GM12891 (cell line): ENCODE data around the gene BTD.

GRCh38 chr3:15601637-15602353 lies at the start of gene BTD:
Gene BTD, plus strand, starts transcription at chr3:15601745.
- RRBS, result 0% methylated on average over 3 of the region's 49 CpGs

DNA sequence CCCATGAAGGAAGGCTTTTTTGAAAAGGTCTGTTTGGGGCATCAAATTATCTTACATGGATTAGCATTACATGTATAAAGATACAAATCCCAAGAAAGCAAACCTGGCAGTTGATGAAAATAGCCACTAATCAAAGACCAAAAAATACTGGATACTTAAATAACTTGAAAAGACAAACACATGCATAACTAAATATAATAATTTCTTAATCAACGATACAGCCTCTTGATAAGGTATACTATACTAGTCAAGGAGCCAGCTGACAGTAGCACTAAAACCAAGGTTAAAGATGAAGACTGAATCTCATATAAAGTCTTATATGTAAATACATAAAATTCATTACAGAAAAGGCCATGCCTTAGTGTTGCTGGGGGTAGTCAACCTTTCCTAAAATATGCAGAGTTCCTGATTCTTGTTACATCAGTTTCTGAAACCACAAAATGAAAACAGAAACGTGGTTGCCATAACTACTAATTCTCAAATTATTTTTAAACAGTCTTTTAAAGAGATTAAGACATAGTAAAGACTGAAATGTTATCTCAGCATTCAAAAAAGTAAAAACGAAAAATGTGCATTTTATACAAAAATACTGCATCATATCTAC lies 2.0 kb downstream of the ANKRD28 start:
- RRBS, result no CpG with 5 or more reads among the region's 3 CpGs

- RRBS, result no CpG with 5 or more reads among the region's 4 CpGs
Observed at GRCh38 chr3:15828564-15829222, 30.9 kb upstream of the ANKRD28 start.

- RRBS, result under 1% methylated on average over 21 of the region's 36 CpGs
Observed at GRCh38 chr3:15858735-15859239, 61.0 kb upstream of the ANKRD28 start.

DNA sequence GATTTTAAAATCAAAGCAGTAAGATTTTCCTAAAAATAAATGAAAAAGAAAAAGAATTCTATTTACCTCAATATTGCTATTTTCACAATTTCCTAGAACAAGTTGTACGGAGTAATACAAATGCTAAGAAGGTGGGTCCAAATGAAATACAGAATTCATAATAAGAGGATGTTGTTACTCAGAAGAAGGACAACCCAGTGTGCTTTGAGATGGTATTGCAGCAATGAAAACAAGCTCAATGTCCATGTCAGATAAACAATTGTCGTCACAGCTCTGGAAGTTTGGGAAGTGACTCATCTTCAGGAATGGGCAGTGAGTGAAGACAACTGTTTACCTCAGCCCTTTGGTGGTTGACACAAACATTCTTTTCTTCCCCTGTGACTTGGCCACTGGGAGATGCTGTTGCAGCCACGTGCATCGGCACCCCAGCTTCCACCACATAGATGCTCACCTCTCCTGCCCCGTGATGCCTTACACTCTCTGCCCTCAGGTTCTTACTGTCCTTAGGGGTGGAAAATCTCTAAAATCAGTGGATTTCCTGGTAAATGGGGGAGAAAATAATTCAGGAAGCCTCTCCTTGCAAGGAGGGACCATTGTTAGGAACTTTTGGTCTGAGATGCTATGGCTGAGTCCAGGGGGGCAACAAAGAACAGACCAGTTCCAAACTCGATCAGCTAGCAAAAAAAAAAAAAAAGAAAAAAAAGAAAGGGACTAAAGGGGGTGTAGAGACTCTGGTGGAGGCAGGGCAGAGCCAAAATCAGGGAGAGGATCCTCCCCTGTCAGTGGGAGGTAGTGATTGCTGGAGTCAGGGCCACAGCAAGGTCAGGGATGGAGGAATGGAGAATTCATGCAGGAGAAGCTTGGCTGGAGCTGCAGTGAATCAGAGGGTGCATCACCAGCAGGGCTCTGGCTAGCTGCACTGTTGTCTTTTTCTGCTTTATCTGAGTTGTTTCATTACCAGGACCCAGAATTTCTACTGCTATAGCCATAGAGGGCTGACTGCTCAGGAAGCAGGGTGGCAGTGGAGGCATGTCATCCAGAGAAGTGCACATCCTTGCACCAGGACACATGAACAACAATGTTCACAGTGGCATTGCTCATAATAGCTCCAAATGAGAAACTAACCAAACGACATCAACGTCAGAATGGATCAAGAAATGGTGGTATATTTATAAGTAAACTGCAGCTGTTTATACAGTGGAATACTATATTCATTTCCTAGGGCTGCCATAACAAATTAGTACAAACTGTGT lies 113.8 kb upstream of the GALNT15 start:
- RRBS, result no CpG with 5 or more reads among the region's 8 CpGs

GRCh38 chr3:16068024-16068393 lies 106.5 kb upstream of the GALNT15 start:
- RRBS, result no CpG with 5 or more reads among the region's 1 CpG

- RRBS, result no CpG with 5 or more reads among the region's 4 CpGs
Observed at GRCh38 chr3:16134153-16134690, 40.3 kb upstream of the GALNT15 start.

- RRBS, result no CpG with 5 or more reads among the region's 7 CpGs
Observed at GRCh38 chr3:16176256-16177102, 2.0 kb downstream of the GALNT15 start.

DNA sequence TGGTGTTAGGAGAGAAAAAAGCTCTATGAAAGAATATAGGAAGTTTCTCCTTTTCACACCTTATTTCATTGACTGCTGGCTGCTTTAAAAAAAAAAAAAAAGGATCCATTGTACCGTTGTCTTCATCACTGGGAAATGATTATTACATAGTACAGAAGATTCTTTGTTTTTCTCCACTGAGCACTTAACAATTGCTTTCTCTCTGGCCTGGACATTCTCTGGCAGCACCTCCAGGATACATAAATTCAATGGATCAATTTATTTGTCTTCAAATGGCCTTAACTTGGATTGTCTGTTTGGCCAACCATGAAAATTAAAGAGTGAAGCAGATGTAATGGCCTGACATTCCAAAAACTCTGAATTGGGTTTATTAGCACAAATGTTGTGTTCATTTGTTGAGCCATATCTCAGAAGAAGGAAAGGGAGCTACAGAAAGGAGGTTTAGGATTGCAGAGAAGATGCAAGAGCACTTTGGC lies 37.1 kb downstream of the DPH3 start:
- RRBS, result no CpG with 5 or more reads among the region's 1 CpG

DNA sequence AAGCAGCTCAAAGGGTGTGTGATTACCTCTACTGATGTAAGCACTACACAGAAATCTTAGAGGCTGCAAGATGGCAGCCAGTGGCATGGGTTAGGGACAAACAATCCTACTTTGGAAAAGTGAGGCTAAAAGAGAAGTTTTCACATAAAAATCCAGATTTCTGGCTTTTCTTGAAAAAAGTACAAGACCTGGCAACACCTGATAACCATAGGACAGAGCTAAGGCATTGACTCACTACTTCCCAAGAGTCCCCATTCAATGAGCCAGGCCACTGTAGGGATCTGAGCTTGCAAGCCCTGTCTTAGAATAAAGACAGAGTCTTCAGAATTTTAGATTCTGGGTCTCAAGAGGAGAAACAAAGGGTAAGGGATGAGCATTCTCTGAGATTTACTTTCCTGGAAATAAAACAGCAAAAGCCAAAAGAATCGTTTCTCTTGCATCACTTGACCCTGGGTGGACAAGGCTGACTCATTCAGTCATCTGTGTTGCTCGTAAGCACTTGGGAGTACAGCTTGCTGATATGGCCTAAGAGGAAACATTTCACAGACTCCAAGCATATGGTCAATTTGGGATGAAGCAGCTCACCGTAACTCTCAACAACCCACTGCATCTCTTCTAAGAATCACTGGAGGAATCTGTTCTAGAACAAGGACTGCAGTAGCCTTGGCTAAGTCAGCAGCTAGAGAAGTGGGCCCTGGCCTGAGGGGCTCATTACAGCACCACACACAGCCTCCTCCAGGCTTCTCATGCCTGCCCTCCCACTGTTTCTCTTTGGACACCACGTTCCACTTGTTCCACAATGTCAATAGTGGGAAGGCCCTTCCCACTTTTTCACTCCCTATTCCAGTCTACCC lies 86.2 kb downstream of the RFTN1 start:
- RRBS, result no CpG with 5 or more reads among the region's 4 CpGs

GRCh38 chr3:16509652-16510256 lies 3.7 kb downstream of the RFTN1 start:
- RRBS, result no CpG with 5 or more reads among the region's 9 CpGs

- RRBS, result no CpG with 5 or more reads among the region's 11 CpGs
Observed at GRCh38 chr3:16515652-16516418, 2.3 kb upstream of the RFTN1 start.

DNA sequence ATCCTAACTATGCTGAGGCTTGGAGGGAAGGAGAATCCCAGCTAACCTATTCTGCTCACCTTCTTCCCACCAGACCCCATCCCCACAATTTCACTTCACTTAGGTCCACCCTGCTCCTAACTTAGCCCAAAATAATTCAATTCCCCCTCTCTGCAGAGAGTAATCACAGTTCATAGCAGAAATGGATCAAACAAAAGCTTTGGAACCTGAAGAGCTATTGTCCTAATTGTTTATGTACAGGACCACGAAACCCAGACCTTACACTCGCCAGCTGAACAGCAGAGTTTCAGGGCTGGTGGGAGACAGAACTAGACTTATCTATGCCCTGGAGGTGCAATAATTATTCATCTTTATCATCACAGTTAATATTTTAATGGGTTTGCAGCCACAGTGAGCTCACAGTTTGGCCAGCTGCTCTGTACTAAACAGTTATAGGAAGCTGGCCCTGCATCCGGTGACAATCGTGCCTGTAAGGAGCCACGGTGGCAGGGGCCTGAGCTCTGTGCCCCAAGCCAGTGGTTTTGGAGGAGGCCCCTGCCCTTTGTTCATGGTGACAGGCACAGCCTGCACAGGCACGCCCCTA lies 3.0 kb upstream of the RFTN1 start:
- RRBS, result no CpG with 5 or more reads among the region's 6 CpGs

GRCh38 chr3:16834685-16835132 lies 50.0 kb upstream of the PLCL2 start:
- RRBS, result no CpG with 5 or more reads among the region's 2 CpGs

GRCh38 chr3:16885769-16886120 lies 990 bp downstream of the PLCL2 start:
- RRBS, result no CpG with 5 or more reads among the region's 10 CpGs

GRCh38 chr3:16987073-16987448 lies 102.3 kb downstream of the PLCL2 start:
- RRBS, result no CpG with 5 or more reads among the region's 4 CpGs

DNA sequence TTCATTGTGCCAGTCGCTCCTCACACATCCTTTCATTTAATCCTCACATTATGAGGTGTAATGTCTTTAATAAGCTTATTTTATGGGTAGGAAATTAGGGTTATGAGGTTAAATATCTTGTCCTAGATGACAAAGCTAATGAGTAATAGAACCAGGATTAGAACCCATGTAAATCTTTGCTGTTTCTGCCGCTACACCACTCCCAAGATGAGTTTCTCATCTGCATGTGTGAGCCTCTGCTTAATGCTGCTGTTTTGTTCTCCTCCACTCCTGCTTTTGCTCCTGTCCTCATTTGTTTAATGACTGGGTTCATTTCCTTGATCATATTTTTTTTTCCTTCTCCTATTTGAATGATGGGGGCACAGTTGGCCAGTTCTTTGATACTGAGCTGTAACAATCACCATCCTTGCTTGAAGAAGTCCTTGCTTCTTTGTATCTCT lies 155.9 kb downstream of the PLCL2 start:
- RRBS, result no CpG with 5 or more reads among the region's 2 CpGs

DNA sequence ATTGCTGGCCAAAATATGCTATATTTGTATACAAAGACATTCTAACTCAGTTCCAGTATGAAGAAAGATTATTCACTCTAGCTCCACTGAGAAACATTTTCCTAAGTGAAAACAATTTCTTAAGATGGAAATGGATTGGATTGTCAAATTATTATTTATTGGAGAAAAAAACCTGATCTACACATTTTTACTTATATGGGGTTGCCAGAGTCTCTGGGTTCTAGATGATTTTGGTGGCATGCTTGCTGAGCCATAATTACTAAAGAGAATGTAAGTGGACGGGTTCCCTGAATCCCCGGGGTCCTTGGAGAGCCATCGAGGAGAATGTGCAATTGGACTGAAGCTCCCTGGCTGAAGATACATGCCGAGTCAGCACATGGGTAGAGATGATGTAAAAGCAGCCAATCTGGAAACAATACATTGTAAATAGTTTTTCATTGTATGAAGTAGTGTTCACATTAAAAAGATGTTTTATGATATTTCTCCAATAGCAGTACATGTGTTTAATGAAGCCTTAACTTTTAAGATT lies 205.4 kb downstream of the PLCL2 start:
- RRBS, result no CpG with 5 or more reads among the region's 4 CpGs

DNA sequence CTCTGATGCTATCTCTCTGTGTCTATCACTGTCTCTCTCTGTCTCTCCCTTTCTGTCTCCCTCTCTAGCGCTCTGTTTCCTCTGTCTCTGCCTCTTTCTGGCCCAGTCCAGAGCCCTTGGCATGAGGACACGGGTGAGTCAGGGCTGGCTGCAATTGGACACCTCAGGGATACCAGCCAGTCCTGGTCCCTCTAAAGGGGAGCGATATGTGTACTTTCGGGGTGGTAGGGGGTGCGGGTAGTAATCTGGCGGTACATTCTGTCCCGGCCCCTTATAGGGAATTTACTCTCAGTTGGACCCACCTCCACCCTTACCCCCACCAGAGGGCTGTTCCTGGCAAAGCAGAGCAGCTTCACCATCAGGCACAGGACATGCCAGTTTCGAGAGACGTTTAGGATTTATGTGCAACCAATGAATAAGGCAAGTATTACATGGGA lies 255.9 kb downstream of the PLCL2 start:
- RRBS, result no CpG with 5 or more reads among the region's 9 CpGs

- RRBS, result no CpG with 5 or more reads among the region's 14 CpGs
Observed at GRCh38 chr3:18331019-18331463, 94.1 kb downstream of the SATB1 start.